ENCODE measurements around the gene KCNK16.

- PRO-cap: unidirectional peak, minus-strand start at chr6:38876566
Observed at GRCh38 chr6:38876398-38876891, 161.3 kb downstream of the DNAH8 start.

DNA sequence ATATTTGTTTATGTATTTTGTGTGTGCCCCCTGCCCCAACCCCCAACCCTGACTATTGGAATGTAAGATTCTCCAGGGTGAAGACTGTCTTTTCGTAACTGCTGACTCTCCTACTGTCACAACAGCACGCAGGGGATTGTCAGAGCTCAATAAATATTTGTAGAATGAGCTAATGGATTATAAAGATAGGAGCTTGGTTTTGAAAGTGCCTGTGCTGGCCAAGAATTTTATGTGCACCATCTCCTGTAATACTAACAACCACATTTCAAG lies 74.0 kb upstream of the GLP1R start:
- PRO-cap: no peak

- PRO-cap: no peak
Observed at GRCh38 chr6:39184780-39185805, 44.2 kb downstream of the KCNK5 start.

DNA sequence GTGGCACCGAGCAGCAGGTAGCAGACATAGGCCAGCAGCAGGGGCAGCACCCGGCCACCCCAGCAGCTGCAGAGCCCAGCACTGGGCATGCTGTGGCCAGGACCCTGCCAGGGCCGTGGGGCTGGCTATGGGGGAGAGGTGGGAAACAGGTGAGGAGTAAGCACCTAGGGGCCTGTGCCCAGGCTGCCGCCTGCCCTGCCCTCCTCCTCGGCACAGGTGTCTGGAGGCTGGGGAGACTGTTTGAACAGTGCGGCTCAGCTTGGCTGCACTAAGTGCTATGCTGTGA lies at the start of gene KCNK16:
KCNK16 (minus strand) TSS at position 251 of the 286 bp plus-strand sequence.
- PRO-cap: no peak

GRCh38 chr6:39861521-39862188 lies 69.5 kb downstream of the DAAM2 start:
- PRO-cap: no peak

DNA sequence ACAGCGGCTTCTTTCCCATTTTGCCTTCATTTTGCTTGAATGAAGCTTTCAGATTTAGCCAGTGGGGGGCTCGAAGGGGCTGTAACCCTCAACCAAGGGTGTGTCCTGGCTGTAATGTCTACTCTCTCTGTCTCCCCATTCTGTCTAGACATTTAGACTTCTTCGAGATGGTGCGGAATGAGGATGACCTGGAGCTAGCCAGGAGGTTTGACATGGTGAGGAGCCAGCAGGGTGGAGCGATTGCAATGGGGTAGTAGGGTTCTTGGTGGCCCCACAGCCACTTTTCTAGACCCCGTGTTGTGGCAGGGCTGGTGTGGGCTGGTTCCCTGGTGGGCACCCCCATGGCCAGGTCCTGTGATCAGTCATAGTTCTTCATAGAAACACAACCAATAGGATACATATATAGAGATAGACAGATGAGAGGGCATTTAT lies 62.9 kb downstream of the MOCS1 start:
- PRO-cap: no peak

DNA sequence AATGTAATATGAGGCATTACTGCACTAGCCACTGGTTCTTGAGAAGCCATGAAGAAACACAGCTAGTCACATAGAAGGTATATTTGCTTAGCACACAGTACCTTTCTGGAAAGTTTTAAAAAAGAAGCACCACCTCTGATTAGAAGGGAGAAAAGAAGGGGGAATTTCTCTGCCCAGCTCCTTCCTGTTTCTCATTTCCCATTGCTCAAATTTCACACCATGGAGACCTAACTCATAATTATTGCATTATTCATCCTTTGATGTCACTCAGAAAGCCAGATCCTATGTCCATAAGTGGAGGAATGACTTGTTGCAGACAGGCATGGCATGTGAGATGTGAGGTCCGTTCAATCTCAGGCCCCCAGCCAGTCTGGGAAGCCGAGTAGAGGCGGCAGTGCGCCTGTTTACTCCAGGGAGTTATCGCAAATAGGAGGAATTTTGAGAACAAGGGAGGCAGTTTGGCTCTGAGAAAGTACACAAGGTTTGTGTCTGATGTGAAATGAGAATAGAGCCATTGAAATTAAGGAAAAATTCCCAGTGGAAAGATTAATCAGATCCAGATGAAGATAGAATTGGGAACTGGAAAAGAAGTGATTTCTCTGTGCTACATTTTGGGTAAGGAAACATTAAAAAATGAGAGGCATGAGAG lies 26.9 kb upstream of the MOCS1 start:
- PRO-cap: no peak

DNA sequence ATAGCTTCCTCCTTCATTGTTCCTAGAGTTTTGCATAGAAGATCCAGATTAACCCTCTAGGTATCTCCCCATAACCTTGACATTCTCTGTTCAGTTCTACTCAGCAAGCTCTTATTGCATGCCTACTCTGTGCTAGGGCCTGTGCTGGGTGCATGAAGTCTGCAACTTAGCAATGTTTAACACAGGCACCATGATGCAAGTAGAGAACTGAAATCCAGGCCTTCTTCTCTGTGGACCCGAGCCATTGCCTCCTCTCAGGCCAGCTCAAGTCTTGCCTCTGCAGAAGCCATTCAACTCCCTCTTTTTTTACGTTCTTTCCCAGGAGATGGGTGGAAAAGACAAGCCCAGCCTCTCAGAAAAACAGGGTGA lies 45.1 kb upstream of the MOCS1 start:
- PRO-cap: no peak

- PRO-cap: no peak
Observed at GRCh38 chr6:41074111-41074788, 1.5 kb downstream of the NFYA start.

DNA sequence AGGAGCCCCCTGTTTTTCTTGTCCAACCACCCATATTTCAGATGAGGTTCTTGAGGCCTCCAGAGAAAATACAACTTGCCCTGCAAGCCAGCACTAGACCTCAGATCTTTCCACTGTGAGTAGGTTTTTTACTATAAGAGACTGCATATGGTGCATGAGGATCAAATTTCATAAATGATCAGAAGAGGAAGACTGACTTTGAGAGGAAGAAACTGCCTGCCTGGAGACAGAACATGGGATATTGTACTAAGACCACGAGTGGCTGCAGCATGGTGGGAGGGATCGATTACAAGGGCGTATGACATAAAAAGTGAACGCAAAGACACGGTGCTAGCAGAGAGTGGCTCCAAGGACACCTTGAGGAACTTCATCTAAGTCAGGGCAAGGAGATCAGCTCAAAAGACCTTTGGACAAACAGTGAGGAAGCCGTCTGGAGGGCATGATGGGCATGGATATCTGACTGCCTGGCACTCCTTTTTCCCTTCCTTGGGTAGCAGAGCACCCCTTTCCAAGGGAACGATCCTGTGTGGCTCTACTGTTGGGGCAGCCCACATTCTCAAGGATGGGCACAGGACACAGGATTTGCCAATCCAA lies 3.6 kb downstream of the TREM1 start:
- PRO-cap: no peak

DNA sequence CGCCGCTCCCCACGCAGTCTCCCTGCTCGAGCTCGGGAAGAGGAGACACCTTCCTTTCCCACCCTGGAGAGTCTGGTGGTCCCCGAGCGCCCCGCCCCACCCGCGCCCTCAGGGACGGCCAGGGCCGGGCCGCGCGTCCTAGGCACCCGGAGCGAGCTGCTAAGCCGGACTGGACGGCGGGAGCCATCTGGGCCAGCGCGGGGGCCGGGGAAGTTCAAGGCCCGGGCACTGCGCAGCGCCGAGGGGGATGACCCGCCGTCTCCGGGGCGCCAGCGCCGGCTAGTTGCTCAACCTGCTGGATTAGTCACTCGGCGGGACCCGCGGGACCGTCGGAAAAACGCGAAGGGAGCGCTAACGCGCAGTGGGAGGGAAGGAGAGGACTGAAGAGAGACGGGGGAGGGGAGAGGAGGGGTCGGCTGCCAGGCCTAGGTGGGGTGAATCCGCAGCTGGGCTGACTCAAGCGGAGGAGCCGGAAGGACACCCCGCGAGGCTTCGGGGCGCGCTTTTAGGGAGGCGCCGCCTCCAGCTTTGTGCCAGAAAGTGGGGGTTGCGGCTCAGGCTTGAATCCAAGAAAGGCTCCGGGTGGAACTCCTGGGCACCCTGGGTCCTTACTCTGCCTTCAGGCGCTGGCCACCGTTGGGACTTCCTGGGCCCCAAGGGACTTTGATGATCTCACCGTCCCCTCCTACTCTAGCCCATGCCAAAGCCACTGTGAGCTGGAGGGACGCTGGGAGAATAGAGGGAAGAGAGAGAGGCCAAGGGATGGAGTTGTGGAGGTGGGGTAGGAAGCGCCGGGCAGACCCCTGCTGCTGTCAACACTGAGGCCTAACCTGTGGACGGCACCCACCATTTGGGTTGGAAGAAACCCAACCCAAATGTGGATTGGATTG lies 75.6 kb upstream of the FOXP4 start:
- PRO-cap: no peak

DNA sequence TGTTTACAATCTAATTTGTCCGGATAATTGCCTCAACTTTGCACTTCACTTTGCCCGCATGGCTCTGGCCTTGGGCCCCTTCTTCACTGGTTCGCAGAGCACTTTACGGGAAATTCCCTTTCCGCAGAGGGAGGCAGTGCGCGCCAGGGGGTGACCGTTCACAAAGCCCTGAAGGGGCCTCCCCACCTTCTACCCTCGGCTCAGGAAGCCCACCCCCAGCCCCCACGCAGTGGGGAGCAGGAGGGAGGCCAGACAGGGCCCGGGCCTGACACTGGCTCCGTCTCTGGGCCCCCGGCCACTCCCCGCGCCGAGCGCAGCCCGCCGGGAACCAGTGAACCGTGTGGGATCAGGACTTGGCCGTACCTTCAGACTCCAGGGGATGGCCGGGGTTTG lies 548 bp upstream of the FOXP4 start:
- PRO-cap: bidirectional peak, plus-strand start outside the sequence, minus-strand start at position 301 of the sequence

GRCh38 chr6:41546871-41547217 lies 663 bp downstream of the FOXP4 start:
- PRO-cap: no peak

DNA sequence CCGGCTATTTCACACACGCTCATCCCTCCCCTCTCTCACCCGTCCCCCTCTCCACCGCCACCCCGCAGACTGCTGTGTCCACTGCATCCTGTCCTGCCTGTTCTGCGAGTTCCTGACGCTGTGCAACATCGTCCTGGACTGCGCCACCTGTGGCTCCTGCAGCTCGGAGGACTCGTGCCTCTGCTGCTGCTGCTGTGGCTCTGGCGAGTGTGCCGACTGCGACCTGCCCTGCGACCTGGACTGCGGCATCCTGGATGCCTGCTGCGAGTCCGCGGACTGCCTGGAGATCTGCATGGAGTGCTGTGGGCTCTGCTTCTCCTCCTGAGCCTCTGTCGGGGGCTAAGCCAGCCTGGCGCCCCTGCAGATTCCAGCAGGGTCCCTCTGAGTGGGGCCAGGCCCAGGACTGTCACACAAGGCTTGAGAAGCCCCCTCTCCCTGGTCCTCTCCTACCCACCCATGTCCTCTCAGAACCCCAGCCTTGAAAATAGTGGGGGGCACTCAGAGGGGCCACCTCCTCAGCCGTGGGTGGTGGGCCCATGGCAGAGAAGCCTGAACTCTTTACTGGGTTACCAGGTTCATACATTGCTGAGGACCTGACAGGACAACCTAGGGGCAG lies 15.1 kb downstream of the MDFI start:
- PRO-cap: no peak

DNA sequence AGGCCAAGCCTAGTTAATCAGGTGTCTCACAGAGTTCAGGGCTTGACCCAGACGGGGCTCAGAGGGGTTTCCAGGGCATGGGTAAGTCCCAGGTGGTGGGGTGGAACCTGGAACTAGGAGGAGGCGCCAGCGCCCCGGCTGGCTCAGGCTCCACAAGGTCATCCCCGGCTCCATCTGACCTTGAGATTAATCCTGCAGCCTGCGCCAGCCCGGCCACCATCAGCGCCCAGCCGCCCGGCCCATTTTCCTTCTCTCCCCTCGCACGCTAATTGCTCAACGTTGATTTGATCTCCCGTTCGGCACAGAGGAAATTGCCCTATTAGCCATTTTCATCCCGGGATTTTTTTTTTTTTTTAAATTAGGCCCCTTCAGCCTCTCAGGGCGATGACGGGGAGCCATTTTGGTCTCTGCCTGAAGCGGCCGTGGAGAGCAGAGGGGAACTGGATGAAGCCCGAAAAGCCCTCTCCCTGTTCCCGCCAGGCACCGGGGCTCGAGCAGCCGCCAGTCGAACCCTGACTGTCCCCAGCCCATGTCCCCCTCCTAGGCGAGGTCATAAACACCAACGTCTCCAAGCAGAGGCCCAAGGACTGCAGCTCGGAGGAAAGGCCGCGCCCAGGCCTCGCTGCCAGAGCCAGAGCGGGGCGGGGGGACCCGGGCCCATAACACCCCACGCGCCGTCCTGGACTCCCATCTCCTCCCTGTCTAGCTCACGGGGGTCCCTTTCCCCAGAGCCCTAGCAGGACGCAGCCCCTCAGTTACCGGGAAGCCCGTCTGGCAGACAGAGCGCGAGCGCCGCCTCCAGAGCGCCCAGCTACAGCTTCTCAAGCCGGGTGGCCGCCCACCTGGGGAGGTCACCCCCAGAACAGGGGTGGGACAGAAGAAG lies 44.7 kb downstream of the MDFI start:
- PRO-cap: no peak

DNA sequence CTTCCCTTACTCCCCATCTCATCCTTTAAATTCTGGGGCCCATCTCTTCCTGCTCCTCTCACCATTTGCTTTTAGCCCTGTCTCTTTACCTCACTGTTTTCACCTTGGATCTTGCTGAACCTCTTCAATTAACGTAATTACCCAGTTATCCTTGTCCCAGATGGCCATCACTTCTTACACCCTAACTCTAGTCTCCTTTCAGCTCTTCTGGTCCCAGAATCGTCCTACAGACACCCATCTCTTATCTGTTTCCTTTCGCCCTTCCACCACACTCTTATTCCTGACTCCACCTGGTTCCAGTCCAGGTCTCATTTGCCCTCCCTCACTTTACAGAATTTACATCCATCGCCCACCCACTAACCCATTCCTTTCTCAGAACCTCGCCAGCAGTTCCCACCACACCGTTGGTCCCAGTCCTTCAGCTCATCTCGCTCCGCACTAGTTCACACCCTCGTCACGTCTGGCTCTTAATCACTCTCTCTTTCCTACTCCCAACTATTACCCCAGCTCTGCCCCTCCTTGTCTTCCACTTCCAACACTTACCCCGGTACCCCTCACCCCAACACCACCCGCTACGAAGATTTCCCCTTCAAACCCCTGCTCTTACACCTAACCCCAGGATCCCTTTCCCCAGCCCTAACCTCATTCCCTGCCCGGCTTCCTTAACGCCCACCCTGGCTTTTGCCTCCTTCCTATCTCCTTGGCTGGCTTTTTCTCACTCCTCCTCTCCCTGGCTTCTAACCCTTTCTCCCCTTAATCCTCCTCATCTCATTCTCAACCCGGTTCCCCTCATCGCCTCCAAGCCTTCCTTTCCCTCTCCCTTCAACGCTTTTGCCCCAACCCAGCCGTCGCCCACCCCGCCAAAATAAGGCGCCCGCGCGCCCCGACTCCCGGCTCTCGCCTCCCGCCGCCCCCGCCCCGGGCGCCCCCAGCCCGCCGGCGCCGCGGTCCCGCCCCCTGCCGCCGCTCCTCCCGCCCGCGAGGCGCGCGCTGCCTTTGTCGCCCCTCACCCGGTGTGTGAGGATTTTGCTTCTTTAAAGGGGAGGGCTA lies 730 bp downstream of the USP49 start:
- PRO-cap: no peak

DNA sequence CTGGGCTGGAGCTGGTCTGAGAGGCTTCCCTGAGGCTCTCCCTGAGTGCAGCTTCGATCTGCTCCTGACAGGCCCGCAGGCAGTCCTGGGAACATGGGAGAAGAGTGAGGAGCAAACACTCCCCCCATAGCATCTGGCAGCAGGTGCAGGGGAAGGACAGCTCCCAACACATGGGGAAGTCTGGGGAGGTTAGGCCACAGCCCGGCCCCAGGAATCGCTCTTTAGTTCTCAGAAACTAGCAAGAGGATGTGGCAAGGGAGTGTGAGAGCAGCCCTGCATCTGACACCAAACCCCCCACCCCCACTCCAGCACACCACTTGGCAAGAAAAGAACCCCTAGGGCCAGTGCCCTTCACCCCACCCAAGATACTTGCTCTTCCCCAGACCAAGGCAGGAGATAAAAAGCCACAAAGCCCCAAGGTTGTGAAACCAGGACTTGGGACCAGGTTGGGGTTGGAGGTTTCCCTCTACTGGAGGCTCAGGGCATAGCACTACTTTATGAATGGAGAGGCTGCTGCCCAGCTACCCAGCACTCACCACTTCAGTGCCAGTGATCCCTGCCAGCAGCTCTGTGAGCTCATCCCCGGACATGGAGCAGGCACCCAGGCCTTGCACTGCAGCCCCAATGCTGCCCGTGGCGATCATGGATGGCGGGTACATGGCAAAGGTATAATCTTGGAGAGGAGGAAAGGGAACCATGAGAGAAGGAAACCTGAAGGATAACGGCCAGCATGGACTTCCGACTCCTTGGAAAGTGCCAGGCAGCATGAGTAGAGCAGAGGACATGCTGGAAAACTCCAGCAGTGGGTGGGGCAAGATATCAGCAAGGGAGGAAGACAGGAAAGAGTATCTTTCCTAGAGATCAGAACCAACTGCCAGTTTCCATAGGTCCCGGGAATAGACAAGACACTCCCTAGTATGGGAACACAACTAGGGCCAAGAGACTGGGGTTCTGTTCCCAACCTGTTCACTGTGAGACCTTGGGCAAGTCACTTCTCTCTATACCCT lies 5.3 kb downstream of the CCND3 start:
- PRO-cap: no peak

- PRO-cap: no peak
Observed at GRCh38 chr6:42025311-42025919, 24.9 kb upstream of the TAF8 start.

DNA sequence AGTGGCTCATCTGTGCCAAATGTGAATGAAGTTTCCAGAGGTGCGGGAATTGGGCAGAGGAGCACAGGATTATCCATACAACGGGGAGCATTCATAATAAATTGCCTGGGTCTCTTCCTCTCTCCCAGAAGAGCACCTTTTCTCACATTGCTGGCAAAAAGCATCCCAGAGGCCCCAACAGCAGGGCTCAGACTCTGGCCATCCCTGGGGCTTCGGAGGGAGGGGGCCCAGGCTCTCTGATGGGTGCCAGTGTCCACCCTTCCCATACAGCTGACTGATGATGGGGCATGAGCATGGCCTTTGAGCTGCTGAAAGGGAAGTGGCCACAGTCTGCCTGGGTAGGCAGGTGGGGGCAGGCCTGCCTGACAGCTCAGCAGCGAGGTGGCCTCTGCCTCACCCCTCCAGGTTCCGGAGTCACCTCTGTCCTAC lies 43.3 kb downstream of the C6orf132 start:
- PRO-cap: no peak

DNA sequence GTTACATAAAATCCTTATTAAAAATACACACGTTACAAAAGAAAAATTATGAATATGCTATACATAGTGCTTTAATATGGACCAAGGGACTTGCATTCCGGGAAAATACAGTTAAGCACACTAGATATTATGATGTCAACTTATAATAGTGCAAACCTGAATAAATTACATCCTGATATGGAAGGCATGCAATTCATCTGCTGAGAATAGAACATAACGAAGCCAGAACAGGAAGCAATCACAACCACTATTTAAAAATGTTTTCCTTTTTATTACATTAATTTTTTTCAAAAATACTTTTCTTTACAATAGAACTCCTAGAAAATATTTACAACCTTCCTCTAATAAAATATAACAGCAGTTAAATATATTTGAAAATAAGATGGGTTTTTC lies 7.8 kb upstream of the MRPS10 start:
- PRO-cap: no peak

All from fallopian tube (tissue), 1 donor.